ENCODE results near the genes PRR20D and PCDH9.

DNA sequence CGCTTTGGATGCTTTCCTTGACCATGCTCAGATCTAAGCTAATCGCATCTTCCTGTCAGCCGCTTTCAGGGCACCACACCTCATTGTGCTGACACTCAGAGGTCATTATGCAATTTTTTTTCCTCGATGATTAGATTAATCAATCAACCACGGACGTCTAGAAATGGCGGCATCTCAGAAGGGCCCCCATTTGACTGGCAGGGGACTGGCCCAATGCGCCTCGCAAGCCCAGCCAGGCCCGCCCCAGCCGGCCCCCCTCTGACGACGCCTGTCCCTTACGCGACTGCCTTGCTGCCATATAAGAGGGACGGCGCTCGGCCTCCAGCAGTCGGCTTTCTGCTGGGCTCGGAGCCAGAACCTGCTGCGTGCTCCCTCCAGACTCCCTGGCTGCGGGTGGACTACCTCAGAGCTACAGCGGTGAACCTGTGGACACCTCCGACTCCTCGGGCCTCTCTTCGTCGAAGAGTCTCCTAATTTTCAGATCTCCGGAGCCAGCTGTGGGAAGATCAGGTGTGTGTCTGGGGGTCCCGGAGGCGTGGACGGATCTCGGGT is at the start of gene PRR20D:
TSS of gene PRR20D (plus strand) at position 297 of the 552 bp plus-strand sequence.
- PRO-cap, result no peak
- RAMPAGE, long total RNA, 4 experiments, result no peak in any of the 4 experiments

- PRO-cap, result no peak
- RAMPAGE, long total RNA, 4 experiments, result no peak in any of the 4 experiments
These were observed 826.6 kb downstream of the DIAPH3 start for GRCh38 chr13:59336959-59337668.

GRCh38 chr13:59342330-59342611 is 821.5 kb downstream of the DIAPH3 start:
- PRO-cap, result no peak
- RAMPAGE, long total RNA, 4 experiments, result no peak in any of the 4 experiments

DNA sequence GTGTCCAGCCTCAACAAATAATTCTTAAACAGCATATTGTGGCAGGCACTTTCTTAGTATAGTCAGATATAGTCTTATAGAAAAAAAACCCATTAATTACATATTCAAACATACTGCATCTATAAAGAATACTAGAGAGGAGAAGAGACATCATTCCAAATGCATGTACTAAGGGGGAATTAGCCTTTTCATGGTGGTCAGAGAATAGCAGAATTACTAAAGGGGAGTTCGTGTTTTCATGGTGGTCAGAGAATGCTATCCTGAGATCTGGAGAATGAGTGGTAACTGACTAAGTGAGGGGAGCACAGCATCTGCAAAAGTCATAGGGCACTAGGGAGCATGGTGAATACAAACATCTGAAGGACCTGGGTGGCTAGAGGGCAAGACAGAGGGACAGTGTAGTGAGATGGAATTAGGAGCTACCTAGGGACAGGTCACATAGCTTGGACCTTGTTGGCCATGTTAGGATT is 8.3 kb downstream of the TDRD3 start:
- PRO-cap, result no peak
- RAMPAGE, long total RNA, 4 experiments, result no peak in any of the 4 experiments

- PRO-cap, result unidirectional peak, minus-strand start at chr13:60584463
- RAMPAGE, long total RNA, 4 experiments, result no peak in any of the 4 experiments
These were observed 187.4 kb downstream of the TDRD3 start for GRCh38 chr13:60584296-60584854.

DNA sequence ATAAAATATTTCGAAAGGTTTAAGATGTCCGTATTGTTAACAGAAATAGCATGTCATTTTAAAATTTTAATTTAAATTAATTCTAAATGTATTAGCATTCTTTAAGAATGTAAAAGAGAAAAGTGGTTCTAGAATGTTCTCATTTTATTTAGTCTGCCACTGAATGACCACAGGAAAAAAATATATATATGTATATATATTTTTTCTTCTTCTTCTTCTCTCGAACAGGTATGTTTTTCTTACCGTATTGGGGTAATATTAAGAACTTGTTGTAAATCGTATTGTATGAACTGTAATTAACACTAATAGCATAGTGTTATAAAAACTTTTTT is 405.2 kb downstream of the PCDH9 start:
- PRO-cap, result no peak
- RAMPAGE, long total RNA, 4 experiments, result no peak in any of the 4 experiments

DNA sequence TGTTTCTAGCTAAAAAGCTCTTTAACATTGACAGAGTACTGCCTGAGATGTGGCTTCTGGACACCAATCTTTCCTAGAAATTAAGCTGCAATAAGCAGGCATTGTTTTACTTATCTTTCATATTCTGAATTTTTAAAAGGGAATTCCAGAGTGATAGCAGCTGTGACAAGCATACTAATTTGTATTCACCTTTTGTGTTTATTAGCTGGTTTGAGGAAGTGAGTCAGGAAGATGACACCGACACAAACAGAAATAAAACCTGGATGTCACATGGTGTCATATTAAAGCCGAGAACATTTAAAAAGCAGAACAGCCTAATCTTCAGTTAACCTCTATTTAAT is 398.9 kb downstream of the PCDH9 start:
- PRO-cap, result no peak
- RAMPAGE, long total RNA, 4 experiments, result no peak in any of the 4 experiments

DNA sequence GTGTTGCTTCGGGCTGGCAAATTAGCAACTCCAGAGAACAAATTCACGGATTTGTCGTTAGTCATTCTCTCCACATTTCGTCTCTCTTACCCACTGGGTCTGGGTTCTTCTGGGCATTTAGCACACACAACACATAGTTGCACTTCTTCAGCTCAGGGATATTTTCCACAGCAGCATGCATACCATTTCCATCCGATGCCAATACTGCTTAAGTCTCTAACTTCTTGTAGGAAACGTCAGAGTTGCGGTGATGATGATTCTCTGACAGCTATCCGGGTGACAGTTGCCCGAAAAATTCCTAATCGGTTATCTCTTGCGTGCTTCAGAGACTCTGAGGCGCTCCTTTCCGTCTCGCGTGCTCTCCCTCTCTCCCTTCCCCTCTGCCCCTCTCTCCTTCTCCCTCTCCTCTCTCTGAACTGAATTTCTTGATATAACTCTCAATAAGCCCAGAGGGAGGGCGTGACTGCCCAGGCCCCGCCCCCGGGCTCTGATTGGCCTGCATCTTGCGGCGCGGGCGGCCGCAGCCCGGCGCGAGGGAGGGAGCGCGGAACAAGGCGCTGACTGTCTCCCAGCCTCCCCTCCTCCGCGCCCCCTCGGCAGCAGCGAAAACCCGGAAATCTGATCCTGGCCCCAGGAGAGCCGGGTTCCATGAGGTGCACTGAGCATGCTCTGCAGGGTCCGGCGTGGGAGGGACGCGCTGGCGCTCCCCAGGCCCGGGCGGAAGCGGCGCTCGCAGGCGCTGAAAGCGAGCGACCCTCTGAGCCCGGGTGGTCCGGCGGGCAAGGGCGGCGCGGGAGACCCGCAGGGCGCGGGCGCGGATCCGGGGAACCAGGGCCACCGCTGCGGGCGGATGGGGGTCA is at the start of gene PCDH9:
TSS of gene PCDH9 (minus strand) at position 418 of the 860 bp plus-strand sequence.
- PRO-cap, result bidirectional peak, plus-strand start at position 710 of the sequence, minus-strand start at position 413 of the sequence; unidirectional peak, plus-strand start at position 770 of the sequence
- RAMPAGE, long total RNA, 4 experiments, result start-site peak on the minus strand in 1 of 4 experiments, centred at position 412 of the sequence, 22 reads per replicate

DNA sequence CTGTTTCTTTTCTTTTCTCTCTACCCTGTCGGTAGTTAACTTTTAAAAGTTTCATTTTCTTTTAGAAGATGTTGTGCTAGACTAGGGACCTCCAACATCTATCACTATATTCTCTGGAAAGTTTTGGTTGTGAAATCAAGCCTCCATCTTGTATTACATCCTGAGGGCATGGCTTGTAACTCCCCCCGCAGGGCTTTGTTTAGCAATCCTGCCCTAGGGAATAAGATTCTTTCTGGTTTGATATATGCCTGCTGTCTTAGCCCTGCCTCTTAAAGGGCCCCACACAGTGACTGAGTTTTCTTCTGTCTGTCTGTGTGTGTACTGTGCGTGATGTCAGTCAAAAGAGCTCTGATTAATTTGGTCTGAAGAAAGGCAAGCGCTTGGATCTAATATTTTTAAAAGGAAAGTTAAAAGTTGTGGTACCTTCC is 1027.4 kb upstream of the PCDH9 start:
- PRO-cap, result no peak
- RAMPAGE, long total RNA, 4 experiments, result no peak in any of the 4 experiments

- PRO-cap, result no peak
- RAMPAGE, long total RNA, 4 experiments, result no peak in any of the 4 experiments
These were observed 488.0 kb downstream of the DACH1 start for GRCh38 chr13:71379066-71379313.

- PRO-cap, result unidirectional peak, minus-strand start at chr13:71798959
- RAMPAGE, long total RNA, 4 experiments, result no peak in any of the 4 experiments
These were observed 68.3 kb downstream of the DACH1 start for GRCh38 chr13:71798751-71799071.

- PRO-cap, result no peak
- RAMPAGE, long total RNA, 4 experiments, result no peak in any of the 4 experiments
These were observed 14.9 kb downstream of the DACH1 start for GRCh38 chr13:71852029-71852563.

DNA sequence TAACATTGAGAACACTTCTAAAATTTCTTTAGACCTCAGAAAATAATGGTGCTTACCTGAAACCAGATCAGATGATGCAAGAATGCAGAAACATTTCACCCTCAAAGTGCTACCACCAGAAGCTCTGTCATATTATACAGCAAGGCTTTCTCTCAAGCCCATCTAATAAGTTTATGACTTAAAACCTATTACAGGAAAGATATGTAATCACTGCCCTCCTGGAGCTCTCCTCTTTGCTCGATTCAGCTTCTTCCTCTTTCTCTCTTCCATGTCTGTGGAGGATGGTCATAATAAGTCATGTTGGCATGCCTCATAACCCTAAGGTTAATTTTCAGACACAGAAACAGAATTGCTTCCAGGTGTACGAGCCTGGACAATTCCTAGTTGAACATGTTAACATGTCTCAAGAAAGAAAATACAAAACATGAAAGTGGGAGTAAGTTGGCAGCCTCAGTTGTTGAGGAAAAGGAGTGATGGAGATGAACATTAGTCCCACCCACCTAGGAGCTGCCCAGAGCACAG is 383.0 kb upstream of the DACH1 start:
- PRO-cap, result no peak
- RAMPAGE, long total RNA, 4 experiments, result no peak in any of the 4 experiments

- PRO-cap, result no peak
- RAMPAGE, long total RNA, 4 experiments, result no peak in any of the 4 experiments
These were observed 8.1 kb downstream of the DIS3 start for GRCh38 chr13:72773547-72773989.

DNA sequence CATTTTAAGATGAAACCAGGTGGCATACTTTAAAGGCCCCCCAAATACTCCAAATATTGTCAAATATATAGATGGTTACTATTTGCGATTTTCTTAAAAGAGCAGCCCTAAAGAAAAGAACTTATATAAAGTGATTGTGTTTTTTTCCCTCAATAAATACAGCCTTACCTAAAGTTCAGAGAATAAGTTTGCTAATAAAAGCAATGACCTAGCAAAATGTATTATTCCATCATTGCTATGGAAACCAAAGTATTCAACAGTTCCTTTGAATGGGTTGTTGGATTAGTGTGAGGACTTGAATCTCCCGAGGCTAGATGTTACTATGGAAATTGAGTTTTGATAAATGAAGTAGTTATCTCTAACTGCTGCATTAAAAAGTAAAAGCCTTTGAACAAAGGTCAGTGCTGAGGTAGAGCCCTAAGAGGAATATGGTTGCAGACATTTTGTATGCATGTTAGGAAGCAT is 6.1 kb downstream of the KLF5 start:
- PRO-cap, result unidirectional peak, plus-strand start at position 398 of the sequence
- RAMPAGE, long total RNA, 4 experiments, result no peak in any of the 4 experiments

- PRO-cap, result no peak
- RAMPAGE, long total RNA, 4 experiments, result no peak in any of the 4 experiments
These were observed 189.9 kb downstream of the KLF5 start for GRCh38 chr13:73248581-73249205.

DNA sequence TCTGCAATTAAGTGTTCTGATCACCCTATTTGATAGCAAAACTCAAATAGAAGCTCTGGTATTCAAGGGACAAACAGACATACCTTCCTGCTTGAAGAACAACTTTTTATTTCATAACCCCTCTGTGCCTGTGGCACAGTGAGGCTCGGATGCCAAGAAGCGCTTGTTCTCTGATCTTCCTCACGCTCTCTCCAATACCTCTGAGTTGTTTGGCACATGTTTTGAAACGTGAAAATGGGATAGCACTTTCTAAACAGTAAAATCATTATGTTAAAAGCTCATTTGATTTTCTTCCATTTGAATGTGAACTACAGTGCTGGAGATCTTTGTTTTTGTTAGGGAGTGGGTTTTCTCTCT is 232.1 kb downstream of the KLF5 start:
- PRO-cap, result unidirectional peak, plus-strand start at position 133 of the sequence
- RAMPAGE, long total RNA, 4 experiments, result no peak in any of the 4 experiments

GRCh38 chr13:73536981-73537334 is 478.2 kb downstream of the KLF5 start:
- PRO-cap, result no peak
- RAMPAGE, long total RNA, 4 experiments, result no peak in any of the 4 experiments

GRCh38 chr13:74062728-74063407 is 1004.1 kb downstream of the KLF5 start:
- PRO-cap, result no peak
- RAMPAGE, long total RNA, 4 experiments, result no peak in any of the 4 experiments

- PRO-cap, result no peak
- RAMPAGE, long total RNA, 4 experiments, result no peak in any of the 4 experiments
These were observed 1194.3 kb downstream of the TBC1D4 start for GRCh38 chr13:74287742-74287996.

All from esophagus squamous epithelium (tissue), 4 donors.